Mesenchymal stem cell of adipose (primary cell): ENCODE results near the genes PAMR1 and COMMD9.

DNA sequence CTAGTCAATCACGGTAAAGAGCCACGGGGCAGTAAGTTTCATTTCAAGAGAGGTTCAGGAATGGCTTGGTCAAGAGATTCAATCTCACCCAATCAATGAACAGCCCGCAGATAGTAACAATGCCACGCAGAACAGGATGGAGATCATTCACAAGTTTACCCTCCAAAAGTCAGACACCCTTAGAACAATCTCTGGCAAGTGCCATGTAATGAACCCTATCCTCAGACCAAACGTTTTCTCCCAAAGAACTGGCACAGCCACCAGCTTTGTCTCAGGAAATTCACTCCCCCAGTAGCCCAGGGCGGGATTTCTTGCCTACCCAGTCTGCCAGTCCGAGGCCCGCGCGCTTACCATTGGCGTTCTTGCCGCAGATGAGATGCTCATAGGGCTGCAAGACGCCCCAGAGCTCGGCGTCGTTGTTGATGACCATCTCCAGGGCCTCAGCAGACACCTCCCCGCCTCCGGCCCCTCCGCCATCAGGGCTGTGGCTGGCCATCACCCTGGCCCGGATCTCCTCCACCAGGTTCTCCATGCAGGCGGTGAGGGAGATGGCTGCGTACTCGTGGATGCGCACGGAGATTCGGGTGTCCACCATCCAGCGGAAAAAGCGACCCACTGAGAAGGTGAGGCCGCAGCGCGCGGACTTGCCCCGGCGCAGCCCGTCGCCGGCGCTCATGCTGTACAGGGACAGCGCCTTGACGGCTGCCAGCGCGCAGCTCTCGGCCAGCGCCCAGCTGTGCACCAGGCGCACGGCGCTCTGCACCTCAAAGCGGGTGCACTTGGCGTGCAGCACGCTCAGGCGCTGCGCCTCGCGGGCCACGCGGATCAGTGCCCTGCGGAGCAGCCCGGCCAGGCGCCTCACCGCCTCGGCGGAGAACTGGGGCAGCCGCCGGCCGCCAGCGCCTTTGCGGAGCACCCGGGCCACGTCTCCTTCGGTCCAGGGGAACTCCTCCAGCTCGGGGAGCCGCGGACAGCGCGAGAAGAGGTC is 1.2 kb downstream of the ABTB2 start:
- CAGE, long polyA plus RNA, result no peak

GRCh38 chr11:34489059-34489584 is 24.5 kb downstream of the ELF5 start:
- CAGE, long polyA plus RNA, result no peak

GRCh38 chr11:34624488-34625352 is 3.8 kb downstream of the EHF start:
- CAGE, long polyA plus RNA, result no peak

DNA sequence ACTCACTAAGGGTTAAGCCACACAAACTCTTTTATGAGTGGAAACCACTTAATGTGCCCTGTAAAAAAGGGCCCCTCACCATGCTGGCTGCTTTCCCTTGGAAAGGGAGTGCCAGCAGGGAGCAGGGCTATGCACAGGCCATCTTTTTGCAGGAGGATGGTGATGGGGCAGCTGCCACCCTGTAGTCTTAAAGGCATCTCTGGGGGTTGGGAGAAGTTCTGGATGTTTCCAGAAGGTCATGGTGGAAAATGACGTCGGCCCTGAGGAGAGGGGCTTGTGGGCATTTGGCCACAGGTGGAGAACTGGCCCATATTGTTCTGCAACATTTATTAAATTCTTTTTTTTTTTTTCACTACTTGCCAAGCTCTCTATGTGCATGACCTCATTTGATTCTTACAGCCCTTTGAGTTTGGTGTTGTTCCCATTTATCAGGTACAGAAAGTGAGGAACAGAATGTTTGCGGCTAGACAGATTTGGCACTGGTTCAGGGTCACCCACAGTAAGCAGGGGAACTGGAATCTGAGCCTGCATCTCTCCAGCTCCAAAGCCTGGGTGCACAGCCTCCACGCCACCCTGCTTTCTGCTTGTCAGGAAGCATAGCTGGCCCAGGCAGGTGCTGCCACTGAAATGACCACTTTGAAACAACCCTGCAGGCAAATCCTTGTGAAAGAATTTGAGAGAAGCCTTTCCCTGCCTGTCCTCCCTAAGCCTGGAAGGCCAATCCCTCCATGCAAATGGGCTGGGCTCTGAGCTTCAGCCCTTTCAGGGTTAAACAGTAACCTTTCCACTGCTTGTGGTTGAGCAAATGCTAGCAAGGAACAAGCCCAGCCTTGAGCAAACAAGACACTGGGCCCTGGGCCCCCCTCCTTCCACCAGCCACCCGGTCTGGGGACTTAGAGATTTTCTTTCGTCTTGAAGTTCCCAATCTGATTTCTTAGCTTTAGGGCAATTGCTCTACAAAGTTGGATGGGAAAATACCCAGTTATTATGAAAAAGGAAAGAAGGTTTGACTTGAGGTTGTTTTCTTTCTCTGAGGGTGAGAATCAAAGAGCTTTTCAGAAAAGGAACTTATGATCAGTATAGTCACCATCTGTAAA is 19.1 kb downstream of the EHF start:
- CAGE, long polyA plus RNA, result no peak

DNA sequence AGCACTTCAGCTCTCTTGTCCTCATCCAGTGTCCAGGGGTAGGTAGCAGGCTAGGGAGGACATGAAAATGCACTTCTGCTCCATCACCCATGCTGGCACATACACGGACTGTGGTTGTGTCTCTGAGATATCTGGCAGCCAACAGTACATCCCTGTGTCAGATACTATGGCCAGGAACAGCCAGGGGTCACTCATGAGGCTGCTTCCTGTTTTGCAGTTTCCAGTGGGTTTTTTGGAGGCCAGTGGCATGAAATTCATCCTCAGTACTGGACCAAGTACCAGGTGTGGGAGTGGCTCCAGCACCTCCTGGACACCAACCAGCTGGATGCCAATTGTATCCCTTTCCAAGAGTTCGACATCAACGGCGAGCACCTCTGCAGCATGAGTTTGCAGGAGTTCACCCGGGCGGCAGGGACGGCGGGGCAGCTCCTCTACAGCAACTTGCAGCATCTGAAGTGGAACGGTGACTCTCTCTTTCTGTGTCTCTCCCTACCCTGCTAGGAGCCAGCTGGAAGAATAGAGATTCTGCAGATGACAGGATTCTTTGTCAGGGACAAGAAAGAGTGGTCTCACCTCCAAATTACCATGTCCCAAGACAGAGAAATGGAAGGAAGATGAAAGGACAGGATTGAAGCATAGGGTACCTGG is 25.5 kb downstream of the EHF start:
- CAGE, long polyA plus RNA, result no peak

DNA sequence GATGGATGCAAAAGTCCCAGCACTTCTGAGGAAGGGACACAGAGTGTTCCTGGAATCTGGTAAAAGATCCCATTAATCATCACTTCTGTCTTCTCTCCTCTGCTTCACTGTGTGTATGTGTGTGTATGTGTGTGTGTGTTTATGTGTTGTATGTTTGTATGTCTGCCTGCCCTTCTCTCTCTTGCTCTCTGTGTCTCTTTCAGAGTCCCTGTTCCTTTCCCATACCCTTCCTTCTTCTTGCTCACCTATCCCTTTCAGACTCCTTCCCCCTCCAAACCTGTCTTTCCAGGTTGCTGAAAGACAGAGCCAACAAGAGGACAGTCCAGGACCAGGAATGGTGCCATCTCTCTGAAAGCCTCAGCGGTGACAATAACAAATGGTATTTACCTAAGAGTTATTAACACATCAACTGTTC is 47.0 kb downstream of the EHF start:
- CAGE, long polyA plus RNA, result no peak

GRCh38 chr11:35030658-35031201 is 108.2 kb upstream of the CD44 start:
- CAGE, long polyA plus RNA, result no peak

- CAGE, long polyA plus RNA, result no peak
Observed at GRCh38 chr11:35059037-35059440, 79.9 kb upstream of the CD44 start.

DNA sequence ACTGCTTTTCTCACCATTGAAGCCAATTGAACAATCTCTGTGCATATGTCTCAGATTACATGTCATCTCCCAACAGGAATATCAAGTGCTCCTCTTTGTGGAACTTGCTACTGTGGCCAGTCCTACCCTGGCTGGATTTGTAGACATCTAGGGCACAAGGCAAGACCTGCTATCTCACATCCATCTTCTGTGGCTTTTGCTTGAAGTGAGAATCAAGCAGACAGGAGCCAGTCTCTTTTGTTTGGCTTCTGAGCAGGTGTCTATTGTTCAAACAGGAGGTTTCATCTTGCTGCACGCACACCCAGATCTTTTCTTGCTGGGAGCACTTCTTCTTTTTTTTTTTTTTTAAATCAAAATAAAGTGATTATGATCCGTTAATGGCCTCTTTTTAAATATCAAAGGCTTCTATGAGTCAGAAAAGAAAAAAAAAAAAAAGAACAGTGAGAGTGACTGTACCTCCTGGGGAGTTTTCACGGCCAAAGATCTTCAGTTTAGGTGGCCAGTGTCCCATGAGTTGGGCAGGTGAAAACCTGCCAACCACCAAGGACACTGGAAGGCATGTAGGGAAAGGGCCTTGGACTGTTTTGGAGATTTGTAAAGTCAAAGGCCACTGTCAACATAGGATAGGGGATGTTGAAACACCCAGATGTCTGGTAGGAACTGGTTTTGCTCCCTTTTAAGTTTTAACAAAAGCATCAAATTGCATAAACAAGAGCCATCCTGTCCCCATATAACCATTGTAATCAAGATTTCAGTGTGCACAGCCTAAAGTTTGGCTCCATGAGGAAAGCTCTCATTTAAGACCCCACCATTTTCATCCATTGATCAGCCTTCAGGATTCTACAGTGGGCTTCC is 78.2 kb downstream of the CD44 start:
- CAGE, long polyA plus RNA, result no peak

DNA sequence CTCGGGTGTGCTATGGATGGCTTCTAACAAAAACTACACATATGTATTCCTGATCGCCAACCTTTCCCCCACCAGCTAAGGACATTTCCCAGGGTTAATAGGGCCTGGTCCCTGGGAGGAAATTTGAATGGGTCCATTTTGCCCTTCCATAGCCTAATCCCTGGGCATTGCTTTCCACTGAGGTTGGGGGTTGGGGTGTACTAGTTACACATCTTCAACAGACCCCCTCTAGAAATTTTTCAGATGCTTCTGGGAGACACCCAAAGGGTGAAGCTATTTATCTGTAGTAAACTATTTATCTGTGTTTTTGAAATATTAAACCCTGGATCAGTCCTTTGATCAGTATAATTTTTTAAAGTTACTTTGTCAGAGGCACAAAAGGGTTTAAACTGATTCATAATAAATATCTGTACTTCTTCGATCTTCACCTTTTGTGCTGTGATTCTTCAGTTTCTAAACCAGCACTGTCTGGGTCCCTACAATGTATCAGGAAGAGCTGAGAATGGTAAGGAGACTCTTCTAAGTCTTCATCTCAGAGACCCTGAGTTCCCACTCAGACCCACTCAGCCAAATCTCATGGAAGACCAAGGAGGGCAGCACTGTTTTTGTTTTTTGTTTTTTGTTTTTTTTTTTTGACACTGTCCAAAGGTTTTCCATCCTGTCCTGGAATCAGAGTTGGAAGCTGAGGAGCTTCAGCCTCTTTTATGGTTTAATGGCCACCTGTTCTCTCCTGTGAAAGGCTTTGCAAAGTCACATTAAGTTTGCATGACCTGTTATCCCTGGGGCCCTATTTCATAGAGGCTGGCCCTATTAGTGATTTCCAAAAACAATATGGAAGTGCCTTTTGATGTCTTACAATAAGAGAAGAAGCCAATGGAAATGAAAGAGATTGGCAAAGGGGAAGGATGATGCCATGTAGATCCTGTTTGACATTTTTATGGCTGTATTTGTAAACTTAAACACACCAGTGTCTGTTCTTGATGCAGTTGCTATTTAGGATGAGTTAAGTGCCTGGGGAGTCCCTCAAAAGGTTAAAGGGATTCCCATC is 91.0 kb downstream of the CD44 start:
- CAGE, long polyA plus RNA, result no peak

DNA sequence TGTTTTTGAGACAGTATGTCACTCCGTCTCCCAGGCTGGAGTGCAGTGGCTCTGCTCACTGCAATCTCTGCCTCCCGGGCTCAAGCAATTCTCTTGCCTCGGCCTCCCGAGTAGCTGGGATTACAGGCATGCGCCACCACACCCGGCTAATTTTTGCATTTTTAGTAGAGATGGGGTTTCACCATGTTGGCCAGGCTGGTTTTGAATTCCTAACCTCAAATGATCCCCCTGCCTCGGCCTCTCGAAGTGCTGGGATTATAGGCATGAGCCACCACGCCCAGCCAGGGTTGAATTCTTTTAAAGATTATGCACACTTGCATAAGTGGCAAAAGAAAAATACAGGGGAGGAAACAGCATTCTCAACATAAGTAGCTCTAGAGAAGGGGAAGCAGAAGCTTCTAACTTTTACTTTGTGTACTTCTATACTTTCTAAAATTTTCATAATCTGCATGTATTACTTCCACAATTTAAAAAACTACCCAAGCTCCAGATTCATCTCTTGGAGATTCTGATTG is 108.1 kb downstream of the SLC1A2 start:
- CAGE, long polyA plus RNA, result no peak

GRCh38 chr11:35343405-35343749 is 76.0 kb downstream of the SLC1A2 start:
- CAGE, long polyA plus RNA, result no peak

DNA sequence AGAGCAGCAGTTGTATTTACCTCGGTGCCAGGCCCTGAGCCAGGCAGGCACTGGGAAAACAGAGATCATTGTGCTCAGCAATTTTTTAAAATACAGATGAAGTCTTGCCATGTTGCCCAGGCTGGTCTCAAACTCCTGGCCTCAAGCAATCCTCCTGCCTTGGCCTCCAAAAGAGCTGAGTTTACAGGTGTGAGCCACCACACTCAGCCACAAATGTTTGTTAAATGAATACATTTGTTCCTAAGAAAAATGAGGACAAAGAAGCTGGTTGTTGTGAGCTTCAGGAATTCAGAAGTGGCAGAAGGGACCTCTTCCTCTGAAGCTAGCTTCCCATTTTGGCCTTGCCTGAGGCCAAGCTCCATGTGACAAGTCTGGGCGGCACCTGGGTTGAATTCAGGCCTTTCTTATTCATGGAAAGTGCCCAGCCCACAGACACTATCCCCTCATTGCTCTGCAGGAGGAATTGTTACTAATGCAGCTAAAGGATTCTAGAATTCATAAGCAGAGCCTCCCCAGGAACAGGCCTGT is 71.6 kb downstream of the SLC1A2 start:
- CAGE, long polyA plus RNA, result no peak

DNA sequence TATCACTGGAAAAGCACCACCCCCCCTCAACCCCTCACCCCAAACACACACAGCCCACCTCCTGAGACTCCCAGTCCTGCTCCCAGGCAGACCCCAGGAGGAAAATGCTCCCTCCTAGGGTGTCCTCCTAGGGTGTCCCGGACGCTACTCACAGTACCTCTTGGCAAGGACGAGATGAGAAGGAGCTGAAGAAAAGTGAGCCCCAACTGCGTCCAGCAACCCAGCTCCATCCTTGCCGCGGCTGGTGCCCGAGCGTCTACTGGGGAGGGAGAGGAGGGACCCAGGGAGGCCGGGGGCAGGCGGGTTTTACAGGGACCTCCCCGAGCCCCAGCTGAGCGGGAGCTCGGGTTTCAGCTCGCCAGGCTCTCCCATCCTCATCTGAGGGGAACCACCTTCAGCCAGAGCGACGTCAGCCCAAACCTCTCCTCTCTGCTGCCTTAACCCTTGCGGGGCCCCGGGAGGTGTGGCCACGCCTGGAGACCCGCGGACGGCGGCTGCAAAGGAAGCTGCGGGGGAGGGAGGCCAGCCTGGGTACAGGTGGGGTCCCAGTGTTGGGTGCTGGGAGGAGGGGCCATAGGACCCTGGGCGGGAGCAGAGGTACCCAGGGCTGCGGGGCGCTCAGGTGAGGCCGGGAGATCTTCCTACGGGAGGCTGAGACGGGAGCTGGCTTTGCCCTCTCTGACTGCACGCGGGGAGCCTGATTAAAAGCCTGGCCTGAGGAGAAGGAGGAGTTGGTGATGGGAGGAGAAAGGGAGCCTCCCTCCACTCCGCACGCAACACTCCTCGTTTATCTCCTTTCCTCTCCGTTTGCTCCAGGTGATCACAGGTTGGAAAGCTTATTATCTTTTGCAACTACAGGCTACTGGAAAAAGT is at the start of gene PAMR1:
PAMR1 (minus strand) TSS at position 261 of the 873 bp plus-strand sequence.
- CAGE, long polyA plus RNA, result no peak

GRCh38 chr11:35529993-35530570 is 4.7 kb upstream of the PAMR1 start:
- CAGE, long polyA plus RNA, result no peak

GRCh38 chr11:35619509-35620000 is 1.3 kb downstream of the FJX1 start:
- CAGE, long polyA plus RNA, result no peak

DNA sequence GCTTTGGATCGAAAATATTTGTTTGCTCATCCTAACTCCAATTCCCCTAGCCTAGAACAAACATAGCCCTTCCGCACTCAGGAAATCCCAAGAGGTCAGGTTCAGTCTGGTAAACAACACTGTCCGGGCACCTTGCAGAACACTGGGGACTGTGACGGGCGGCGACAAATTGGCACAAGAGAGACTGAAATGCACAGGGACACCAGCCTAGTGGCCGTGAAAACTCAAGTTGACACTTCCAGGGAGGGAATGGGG is 345 bp upstream of the TRIM44 start:
- CAGE, long polyA plus RNA, result no peak

- CAGE, long polyA plus RNA, result no peak
Observed at GRCh38 chr11:36002170-36002736, 58.4 kb downstream of the LDLRAD3 start.

GRCh38 chr11:36289225-36289715 is at the start of gene COMMD9:
Gene COMMD9 (minus strand): TSS chr11:36289424.
- CAGE, long polyA plus RNA, result no peak

DNA sequence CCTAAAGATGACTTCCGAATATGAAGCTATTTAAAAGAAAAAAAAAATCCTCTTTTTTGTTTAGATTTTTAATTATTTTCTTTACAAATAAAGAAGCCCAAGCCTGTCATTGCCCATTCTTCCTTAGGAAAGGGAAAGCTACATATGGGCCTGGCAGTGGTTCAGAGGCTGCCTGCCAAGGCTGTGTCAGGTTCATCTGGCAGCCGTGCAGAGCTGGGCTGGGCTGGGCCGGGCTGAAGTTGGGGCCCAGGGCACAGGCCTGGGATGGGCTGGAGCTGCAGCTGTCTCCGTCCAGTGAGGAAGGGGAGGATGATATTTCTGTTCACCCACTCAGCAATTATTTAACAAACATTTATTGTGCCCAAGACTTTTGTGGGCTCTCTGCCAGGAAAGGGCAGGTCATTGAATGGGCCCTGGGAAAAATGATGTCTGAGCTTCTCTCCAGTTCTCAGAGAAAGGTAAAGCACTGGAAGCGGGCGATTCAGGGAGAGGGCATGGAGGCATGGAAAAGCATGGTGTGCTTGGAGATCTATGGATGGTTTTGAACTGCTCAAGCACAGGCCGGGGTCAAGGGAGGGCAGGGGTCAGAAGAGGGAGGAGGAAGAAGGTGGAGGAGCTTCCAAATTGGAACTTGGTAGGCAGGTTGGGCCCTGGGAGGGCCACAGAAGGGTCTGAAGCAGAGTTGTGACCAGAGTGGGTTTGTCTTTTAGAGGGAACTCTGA is 4.7 kb downstream of the PRR5L start:
- CAGE, long polyA plus RNA, result no peak